Brain (tissue), 1 donor: ENCODE data around the gene SLC29A3.

- RRBS, result 7% methylated on average over 38 of the region's 72 CpGs
Observed at GRCh38 chr10:71318704-71319846, at the start of gene SLC29A3. Gene SLC29A3 (plus strand): TSS chr10:71319259.

DNA sequence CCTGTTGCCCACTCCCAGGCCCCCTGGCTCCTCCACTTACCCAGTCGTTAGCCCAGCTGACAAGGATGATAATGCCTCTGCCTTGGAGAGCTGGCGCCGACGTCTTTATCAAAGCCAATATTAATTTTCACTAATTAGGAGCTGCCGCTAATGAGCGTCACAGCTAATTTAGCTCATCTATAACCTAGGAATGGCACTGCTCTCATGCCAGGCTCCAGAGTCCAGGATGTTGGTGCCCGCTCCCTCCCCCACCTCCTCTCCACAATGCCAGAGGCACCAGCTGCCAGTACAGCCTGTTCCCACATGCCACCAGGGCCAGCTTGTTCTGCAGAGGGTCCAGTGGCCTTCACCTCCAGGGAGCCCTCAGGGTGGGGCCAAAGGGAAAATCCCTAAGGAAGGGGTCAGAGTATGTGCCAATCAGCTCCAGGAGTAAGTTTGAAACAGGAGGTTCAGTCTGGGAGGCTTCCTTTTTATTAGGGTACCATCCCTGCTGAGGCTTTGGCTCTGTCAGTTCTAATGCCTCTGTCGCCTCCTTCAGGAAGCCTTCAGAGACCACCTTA, 77.2 kb downstream of the CDH23 start:
- RRBS, result no CpG with 5 or more reads among the region's 8 CpGs

- RRBS, result no CpG with 5 or more reads among the region's 11 CpGs
Observed at GRCh38 chr10:71475514-71476132, 78.9 kb downstream of the CDH23 start.

GRCh38 chr10:71741158-71741708, 21.7 kb upstream of the C10orf105 start:
- RRBS, result no CpG with 5 or more reads among the region's 5 CpGs

DNA sequence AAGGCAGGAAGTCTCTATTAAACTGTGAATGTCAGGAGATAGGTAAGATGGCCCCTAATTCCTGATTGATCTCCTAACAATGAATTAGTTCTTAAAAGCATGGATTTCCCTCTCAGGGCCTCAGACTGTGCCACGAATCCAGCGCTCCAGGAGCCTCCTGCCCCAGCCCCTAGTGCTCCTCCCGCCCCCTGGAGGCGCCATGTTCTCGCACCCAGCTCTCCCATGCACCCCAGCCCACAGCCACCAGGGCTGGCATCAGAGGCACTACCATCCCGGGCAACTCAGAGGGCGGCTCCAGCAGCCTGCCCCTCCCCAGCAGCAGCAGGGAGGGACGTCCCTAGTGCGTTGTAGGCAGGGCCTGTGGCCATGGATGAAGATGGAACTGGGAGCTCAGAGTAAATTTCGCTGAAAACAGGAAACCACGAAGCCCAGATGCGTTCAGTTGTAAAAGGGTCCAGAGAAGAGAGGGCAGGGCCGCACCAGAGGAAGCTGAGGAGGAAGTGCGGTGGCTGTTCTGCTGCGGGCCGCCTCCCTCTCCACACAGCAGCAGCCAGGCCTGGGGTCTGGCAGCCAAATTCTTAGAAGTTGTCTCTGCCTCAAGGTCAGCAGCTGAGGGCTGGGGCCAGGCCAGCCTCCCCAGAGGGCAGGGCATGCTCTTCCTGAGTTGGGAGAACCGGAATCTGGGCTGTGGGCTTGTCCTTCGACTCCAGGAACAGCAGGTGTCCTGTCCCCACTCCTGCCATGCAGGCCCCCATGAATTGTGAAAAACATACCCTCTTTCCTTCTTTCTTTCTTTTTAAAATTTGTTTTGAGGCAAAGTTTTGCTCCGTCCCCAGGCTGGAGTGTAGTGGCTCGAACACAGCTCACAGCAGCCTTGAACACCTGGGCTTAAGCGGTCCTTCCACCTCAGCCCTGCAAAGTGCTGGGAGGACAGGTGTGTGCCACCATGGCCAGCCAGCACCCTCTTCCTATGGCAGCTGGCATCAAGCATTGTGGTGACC, 24.5 kb downstream of the VSIR start:
- RRBS, result no CpG with 5 or more reads among the region's 21 CpGs

- RRBS, result no CpG with 5 or more reads among the region's 14 CpGs
Observed at GRCh38 chr10:71757289-71758146, 15.8 kb downstream of the VSIR start.

DNA sequence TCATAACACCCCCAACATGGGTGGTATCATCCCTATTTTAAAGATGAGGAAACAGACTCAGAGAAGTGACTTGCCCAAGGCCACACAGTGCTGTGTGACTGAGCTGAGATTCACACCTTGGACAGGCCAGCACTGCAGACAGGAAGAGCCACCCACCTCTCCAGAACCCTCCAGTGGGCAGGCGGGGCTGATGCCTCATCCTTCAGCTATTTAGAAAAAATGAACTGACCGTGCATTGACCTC, 6.7 kb downstream of the VSIR start:
- RRBS, result no CpG with 5 or more reads among the region's 2 CpGs

GRCh38 chr10:71805557-71806594, 32.6 kb upstream of the VSIR start:
- RRBS, result 27% methylated on average over 12 of the region's 41 CpGs

DNA sequence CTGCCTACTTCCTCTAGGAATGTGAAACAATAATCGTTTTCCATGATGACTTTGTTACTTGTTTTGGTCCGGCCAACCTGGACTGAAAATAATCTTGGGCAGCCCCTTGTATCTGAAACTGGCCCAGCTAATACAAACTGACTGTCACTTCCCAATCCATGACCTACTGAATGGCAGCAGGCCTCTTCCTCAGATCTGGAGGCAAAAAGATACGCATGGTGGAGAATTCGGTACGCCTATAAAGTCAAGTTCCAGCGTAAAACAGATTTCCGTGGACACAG, 14.3 kb downstream of the PSAP start:
- RRBS, result 28% methylated on average over 1 of the region's 7 CpGs

DNA sequence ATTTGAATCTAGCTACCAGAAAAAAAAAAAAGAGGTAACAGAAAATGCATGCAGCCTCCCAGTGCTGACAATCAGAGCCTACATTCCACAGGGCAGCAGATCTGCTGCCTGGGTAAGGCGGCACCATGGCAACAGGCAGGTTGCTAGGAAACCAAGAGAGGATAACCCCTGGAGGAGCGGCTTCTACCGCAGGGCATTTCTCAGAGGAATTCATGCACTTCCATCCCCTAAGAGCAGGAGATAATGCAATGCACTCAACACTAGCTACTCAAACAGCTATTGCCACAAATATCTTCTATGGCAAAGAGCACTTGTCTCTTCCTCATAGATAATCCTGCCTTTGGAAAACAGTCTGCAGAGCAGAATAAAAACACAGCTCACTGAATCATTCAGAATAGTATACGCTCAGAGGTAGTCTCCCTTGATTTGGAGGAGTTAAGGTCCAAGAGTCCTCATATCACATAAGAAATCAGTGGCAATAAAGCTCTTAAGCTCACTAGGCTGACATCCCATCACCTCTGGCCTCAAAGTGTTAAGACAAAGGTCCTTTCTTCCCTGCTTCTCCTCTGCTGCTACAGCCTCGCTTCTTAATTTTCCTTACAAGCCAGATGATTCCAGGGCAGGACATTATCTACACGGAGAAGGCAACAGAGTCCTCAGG, 10.8 kb downstream of the PSAP start:
- RRBS, result no CpG with 5 or more reads among the region's 6 CpGs

DNA sequence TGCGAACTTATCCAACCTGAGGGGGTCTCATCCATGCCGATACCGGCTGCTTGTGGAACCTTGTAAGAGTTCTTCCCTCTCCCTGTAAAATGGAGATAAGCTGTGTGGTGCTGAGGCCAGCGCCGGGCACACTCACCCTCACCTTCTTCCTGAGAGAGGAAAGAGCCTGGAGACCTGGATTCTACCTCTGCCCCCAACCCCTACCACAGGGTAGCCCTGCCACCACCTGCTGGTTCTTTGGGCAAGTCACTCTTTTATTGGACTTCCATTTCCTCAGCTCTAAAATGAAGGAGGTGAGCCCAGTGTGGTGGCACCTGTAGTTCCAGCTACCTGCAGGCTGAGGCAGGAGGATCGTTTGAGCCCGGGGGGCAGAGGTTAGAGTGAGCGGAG, 38.4 kb upstream of the PSAP start:
- RRBS, result 31% methylated on average over 3 of the region's 8 CpGs

GRCh38 chr10:72007042-72007515, 42.9 kb downstream of the CHST3 start:
- RRBS, result 68% methylated on average over 9 of the region's 23 CpGs

- RRBS, result no CpG with 5 or more reads among the region's 8 CpGs
Observed at GRCh38 chr10:72027503-72028026, 60.8 kb downstream of the SPOCK2 start.

- RRBS, result no CpG with 5 or more reads among the region's 27 CpGs
Observed at GRCh38 chr10:72062697-72063274, 25.6 kb downstream of the SPOCK2 start.

GRCh38 chr10:72069077-72069407, 19.3 kb downstream of the SPOCK2 start:
- RRBS, result 50% methylated on average over 1 of the region's 5 CpGs

DNA sequence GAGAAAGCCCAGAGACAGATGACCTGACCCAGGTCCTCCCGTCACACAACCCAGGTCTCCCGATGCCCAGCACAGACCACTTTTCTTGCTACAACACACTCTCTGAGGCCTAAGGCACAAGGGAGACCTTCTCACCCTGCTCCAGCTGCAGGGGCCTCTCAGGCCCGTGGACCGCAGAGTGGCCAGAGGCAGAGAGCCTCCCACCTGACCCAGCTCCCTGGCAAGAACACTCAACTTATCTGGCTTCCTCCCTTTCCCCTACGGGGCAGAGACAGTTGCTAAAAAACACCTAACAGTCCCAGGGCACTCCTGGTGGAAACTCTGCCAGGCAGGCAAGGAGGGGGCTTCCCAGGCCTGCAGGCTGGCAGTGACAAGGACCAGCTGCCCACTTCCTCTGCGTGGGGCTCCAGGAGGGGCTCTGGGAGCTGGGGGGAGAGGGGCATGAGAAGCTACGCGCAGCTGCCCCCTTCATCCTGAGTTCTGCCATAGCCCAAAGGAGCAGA, 14.7 kb downstream of the SPOCK2 start:
- RRBS, result no CpG with 5 or more reads among the region's 8 CpGs

DNA sequence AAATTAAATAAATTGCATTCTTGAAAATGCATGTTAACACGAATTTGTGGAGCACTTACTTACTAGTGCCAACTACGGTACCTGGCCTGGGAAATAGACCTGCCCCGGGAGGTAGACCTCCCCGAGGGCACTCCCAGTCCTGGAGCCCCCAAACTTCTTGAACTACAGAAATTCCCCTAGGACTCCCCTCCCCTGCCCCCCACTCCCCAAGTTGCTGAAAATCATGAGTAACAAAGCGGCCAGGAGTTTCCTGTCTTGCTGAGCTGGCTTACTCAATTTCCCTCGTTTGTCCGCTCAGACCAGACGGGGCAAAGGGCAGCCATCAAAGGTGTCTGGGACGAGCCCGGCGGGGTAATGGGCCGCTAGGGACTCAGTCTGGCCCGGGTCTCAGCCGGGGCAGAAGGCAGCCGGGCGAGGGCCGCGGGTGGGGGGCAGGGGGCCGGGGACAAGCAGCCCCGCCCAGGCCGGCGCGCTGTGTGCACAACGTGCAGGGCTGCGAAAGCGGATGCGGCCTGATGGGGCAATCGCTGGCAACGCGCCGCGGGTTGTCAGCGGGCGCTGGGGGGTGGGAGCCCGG, 35.4 kb downstream of the DNAJB12 start:
- RRBS, result 3% methylated on average over 13 of the region's 35 CpGs

GRCh38 chr10:72321637-72322439, 32.9 kb downstream of the DNAJB12 start:
- RRBS, result no CpG with 5 or more reads among the region's 18 CpGs

DNA sequence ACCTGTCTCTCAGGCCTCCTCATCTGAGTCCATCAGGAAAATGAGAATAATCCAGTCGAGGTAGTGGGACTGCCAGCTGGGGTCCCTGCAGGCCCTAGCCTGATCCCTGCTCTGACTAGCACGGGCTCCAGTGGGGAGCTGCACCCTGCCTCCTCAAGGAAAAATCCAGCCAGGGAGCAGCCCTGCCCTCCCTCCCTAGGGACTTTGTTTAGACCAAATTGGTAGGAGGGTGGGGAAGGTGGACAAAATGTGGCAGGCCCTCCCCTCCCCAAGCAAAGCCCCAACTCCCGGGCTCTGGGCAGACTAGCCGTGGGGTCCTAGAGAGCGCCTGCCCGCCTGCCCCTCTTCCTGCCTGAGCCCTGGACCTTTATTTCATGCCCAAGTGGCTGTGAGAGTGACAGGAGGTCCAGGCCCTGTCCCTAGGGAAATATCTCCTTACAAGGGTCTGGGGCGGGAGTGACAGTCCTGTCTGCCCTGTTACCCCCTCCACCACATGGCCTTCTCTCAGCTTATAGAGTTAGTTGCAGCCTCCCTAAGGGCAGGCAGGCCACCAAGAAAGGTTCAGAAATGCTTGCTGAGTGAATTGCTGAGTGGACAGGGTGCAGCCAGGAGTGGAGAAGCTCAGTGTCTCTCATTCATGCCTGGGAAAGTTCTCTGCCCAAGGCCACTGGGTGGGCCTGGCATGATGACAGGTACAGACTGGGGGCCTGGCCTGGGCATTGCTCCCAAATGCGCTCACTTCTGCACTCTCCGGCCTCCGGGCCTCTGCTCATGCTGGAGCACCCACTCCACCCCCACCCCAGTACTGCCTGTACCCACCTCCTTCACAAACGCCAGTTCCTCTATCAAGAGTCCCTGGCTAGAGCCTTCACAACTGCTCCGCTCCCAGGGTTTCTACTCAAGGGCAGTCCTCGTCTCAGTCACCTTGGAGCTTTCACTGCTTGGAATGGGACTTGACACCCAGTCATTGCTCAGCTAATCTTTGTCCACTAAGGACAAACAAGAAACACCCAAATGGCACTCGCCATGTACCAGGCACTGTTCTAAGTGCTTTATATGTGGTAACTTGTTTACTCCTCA, 25.2 kb downstream of the DNAJB12 start:
- RRBS, result no CpG with 5 or more reads among the region's 14 CpGs

GRCh38 chr10:72334745-72335482, 19.8 kb downstream of the DNAJB12 start:
- RRBS, result 10% methylated on average over 5 of the region's 21 CpGs